ENCODE results near the gene PLN.

DNA sequence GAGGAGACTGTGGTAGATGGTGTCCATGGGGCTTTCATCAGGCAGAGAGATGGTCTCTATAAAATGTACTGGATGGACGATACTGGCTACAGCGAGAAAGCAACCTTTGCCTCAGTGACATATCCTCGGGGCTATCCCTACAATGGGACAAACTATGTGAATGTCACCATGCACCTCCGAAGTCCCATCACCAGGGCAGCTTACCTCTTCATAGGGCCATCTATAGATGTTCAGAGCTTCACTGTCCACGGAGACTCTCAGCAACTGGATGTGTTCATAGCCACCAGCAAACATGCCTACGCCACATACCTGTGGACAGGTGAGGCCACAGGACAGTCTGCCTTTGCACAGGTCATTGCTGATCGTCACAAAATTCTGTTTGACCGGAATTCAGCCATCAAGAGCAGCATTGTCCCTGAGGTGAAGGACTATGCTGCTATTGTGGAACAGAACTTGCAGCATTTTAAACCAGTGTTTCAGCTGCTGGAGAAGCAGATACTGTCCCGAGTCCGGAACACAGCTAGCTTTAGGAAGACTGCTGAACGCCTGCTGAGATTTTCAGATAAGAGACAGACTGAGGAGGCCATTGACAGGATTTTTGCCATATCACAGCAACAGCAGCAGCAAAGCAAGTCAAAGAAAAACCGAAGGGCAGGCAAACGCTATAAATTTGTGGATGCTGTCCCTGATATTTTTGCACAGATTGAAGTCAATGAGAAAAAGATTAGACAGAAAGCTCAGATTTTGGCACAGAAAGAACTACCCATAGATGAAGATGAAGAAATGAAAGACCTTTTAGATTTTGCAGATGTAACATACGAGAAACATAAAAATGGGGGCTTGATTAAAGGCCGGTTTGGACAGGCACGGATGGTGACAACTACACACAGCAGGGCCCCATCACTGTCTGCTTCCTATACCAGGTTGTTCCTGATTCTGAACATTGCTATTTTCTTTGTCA lies 24.6 kb upstream of the CALHM6 start:
- RAMPAGE, long total RNA = no peak
- RRBS = no CpG with 5 or more reads among the region's 16 CpGs

DNA sequence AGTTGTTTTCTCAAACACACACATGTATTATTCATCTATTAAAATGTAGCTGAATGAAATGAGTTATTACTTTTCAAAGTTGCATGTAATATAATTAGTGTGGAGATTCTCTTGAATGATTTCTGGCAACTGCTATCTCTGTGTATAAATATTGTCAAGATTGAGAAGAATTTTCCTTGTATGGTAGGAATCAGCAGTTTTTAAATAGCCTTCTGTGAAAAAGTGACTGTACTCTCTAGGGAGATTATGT lies 1.1 kb downstream of the CALHM5 start:
- RAMPAGE, long total RNA = no peak

DNA sequence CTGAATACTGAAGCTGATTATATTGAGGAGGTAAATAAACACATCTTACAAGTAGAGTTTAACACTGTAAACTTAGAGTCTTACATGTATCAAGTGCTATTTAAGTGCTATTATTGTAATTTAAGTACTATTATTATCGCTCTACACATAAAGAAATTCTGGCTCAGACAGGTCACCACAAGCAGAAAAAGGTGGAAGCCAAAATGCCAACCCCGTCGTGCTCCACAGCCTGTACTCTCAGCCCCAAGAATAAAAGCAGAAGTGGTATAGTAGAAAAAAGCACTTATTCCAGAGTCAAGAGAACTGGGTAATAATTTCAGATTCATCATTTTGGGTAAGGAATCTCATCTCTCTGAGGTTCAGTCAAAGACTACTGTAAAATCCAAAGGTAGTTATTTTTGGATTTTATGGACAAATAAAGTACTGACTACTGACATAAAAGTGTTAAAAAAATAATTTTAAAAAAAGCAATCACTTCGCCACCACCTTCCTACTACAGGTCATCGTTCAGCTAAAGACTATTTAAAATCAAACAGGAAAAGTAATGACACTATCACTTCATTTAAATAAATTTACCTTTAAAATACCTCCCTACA lies 899 bp downstream of the ZUP1 start:
- RAMPAGE, long total RNA = no peak
- RRBS = no CpG with 5 or more reads among the region's 5 CpGs

DNA sequence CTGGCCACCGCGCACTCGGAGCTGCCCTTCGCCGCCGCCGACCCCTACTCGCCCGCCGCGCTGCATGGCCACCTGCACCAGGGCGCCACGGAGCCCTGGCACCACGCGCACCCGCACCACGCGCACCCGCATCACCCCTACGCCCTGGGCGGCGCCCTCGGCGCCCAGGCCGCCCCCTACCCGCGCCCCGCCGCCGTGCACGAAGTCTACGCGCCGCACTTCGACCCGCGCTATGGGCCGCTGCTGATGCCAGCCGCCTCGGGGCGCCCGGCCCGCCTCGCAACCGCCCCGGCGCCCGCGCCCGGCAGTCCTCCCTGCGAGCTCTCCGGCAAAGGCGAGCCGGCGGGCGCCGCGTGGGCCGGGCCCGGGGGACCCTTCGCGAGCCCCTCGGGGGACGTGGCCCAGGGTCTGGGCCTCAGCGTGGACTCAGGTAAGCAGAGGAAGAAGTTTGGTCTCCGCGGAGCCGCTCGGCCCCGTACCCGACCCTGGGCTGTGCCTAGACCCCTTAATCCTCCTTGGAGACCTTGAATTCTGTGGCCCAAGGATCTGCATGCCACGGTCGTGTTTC lies 5.4 kb downstream of the VGLL2 start:
- RAMPAGE, long total RNA = no peak
- RRBS = no CpG with 5 or more reads among the region's 73 CpGs

DNA sequence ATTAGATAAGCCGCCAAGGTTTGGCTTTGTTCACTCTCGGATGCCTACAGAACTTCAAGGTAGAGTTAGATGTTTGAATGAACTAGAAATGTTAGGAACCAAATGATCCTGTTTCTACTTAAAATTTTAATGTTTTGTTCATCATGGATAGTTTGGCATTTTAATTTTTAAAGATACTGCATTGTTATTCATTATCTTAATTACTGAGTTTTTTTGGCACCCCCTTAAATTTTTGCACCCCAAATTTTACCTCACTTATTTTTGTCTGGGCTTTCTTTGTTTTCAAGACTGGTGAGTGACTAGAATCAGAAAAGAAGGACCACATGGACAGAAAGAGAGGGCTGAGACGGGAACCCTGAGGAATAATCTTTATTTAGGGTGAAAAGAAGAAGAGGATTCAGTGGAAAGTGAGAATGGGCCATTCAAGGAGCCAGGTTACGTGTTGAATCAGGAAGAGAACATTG lies 13.4 kb downstream of the NUS1 start:
- RAMPAGE, long total RNA = no peak
- RRBS = no CpG with 5 or more reads among the region's 4 CpGs

- RAMPAGE, long total RNA = no peak
- RRBS = no CpG with 5 or more reads among the region's 3 CpGs
These were observed 177.3 kb upstream of the PLN start for GRCh38 chr6:118370692-118371221.

GRCh38 chr6:118547900-118548681 lies at the start of gene PLN:
PLN (plus strand) TSS chr6:118548296.
- RAMPAGE, long total RNA = no peak
- RRBS = no CpG with 5 or more reads among the region's 3 CpGs

- RAMPAGE, long total RNA = no peak
These were observed 4.7 kb downstream of the PLN start for GRCh38 chr6:118552803-118553122.

GRCh38 chr6:118894451-118894837 lies 492 bp downstream of the ASF1A start:
- RAMPAGE, long total RNA = no peak
- RRBS = 0% methylated on average over 3 of the region's 45 CpGs

GRCh38 chr6:118894838-118895465 lies 1.0 kb downstream of the ASF1A start:
- RAMPAGE, long total RNA = no peak
- RRBS = 1% methylated on average over 32 of the region's 65 CpGs

- RAMPAGE, long total RNA = no peak
- RRBS = no CpG with 5 or more reads among the region's 2 CpGs
These were observed 58.9 kb upstream of the FAM184A start for GRCh38 chr6:119137323-119137863.

DNA sequence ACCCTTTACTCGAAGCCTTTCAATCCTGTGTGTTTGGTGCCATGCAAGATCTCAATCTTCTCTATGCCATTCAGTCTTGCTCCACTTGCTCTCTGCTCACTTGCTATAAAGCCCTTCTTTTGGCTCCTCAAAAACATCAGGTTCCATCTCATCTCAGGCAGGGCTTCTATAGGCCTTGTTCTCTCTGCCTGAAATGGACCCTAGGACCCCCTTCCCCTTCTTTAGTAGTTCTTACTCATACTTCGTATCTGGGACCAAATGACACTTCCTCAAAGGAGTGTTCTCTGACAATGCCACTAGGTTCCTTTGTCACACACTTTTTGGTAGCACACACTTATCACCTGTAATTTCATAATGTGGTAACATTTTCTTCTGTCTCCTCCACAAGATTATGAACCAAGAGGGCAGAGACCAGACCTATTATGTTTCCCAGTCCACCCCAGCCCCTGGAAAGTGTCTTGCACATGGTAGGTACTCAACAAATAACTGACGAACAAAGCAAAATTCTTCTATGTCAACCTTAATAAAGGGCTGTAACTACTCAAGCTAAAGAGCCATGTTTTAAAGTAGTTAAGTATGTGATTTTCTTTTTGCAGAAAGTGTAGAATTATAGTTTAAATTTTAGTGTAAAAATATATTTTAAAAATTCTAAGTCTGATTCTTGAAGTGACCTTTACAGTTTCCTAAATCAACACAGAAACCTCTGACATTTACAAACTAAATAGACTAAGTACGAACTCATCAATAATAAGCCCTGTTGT lies 116.9 kb upstream of the FAM184A start:
- RAMPAGE, long total RNA = no peak
- RRBS = no CpG with 5 or more reads among the region's 4 CpGs

GRCh38 chr6:119301898-119302390 lies 47.6 kb downstream of the MAN1A1 start:
- RAMPAGE, long total RNA = no peak
- RRBS = no CpG with 5 or more reads among the region's 2 CpGs

DNA sequence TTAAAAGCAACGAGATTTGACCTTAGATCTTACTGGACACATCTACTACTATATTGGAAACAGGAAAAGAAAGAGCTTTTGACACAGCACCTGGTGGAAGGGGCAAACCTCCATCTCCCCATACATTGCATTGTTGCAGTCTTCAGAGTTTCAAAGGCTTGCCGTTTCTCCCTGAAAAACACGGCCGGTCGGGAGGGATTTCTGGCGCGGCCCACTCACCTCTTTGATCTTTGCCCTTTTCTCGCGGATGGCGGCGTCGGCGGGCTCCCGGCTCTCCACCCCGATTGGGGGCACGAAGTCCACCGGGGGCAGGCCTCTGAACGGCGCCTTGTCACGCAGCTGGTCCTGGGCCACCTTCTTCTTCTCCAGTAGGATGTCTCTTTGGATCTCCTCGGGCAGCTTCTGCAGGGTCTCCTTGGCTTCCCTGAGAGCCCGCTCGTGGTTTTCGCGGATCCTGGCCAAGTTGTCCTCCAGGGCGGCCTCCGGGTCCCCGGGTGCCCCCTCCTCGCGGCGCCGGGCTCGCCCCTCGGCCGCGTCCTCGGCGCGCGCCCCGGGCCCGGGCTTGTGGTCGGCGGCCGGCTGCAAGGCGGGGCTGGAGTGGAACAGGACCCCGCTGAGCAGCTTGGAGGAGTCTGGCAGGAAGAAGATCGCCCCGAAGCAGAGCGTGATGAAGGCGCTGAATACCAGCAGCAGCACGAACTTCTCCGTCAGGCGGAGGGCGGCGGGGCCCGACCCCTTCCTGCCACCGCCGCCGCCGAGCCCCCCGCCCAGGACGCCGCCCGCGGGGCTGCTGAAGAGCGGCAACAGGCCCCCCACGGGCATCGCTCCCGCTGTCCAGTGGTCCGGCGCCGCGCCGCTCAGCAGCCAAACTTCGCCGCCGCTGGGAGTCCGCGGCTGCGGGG lies 1.1 kb downstream of the MAN1A1 start:
- RAMPAGE, long total RNA = no peak
- RRBS = under 1% methylated on average over 21 of the region's 81 CpGs

- RAMPAGE, long total RNA = no peak
- RRBS = no CpG with 5 or more reads among the region's 4 CpGs
These were observed 6.0 kb upstream of the MAN1A1 start for GRCh38 chr6:119355564-119356024.

- RAMPAGE, long total RNA = no peak
- RRBS = no CpG with 5 or more reads among the region's 2 CpGs
These were observed 86.8 kb downstream of the GJA1 start for GRCh38 chr6:121522196-121522645.

- RAMPAGE, long total RNA = no peak
- RRBS = no CpG with 5 or more reads among the region's 1 CpG
These were observed 87.4 kb downstream of the GJA1 start for GRCh38 chr6:121522844-121523157.

DNA sequence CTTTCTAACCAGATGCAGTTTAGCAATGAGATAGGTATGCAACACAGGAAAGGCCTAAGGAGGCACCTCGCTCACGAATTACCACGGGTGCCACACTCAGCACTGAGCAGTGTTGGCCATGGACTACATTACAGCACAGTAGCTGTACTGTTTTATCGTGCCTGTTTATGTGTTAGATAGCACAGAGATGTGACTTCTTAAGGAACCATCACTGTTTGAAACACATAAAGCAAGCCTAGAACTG lies 447.3 kb upstream of the HSF2 start:
- RAMPAGE, long total RNA = no peak
- RRBS = no CpG with 5 or more reads among the region's 4 CpGs

DNA sequence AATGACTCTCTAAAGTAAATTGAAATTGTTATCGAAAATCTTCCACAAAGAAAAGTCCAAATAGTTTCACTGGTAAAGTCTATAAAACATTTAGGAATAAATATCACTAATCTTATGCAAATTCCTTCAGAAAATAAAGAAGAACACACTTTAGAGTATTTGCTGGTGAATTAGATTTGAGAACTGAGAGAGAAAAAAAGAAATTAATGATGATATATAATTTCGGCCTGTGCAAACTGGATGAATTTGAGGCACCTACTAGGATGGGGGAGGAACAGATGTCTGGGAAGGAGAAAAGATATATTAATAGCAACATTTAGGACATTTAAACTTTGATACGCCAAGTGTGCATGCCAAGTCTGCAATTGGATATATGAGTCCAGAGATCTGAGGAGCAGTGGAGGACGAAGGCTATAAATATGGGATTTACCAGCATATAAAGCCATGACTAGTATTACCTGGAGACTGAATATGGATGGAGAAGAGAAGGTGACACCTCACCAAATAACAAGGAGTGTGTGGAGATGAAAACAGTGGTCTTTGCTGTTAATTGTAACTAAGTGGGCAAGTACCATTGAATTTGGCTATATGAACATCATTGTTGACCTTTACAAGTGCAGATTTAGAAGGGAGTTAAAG lies 272.6 kb upstream of the HSF2 start:
- RAMPAGE, long total RNA = no peak
- RRBS = no CpG with 5 or more reads among the region's 4 CpGs

DNA sequence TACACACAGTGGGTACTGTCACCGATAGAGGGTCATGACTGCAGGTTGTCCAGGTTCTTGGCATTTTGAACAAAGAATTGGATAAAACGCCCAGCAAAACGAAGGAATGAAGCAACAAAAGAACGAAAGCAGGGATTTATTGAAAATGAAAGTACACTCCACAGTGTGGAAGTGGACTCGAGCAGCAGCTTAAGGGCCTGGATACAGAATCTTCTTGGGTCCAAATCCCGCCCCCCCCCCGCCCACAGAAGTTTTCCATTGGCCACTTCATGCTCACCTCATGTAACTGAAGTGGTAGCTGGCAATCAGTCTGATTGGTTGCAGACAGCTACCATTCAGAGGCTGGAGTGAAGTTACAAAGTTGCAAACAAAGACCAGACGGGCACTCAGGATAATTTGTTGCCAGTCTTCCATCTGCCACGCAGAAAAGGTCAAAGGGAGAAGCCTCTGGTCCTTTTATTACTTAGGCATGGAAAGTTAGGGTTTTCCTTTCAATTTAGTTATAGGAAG lies 25.9 kb upstream of the FABP7 start:
- RAMPAGE, long total RNA = no peak
- RRBS = no CpG with 5 or more reads among the region's 9 CpGs

Measured in hepatocyte (in vitro differentiated cells and primary cell).